Mammary microvascular endothelial cell (primary cell): ENCODE results near the genes PRUNE2, GNA14 and TLE1.

- RAMPAGE, long total RNA, result no peak
Measured at GRCh38 chr9:76608563-76609152, 149.7 kb downstream of the GCNT1 start.

- RAMPAGE, long total RNA, result no peak
Measured at GRCh38 chr9:76621034-76621355, 162.0 kb downstream of the GCNT1 start.

GRCh38 chr9:76643676-76644324 is 184.8 kb downstream of the GCNT1 start:
- RAMPAGE, long total RNA, result no peak

DNA sequence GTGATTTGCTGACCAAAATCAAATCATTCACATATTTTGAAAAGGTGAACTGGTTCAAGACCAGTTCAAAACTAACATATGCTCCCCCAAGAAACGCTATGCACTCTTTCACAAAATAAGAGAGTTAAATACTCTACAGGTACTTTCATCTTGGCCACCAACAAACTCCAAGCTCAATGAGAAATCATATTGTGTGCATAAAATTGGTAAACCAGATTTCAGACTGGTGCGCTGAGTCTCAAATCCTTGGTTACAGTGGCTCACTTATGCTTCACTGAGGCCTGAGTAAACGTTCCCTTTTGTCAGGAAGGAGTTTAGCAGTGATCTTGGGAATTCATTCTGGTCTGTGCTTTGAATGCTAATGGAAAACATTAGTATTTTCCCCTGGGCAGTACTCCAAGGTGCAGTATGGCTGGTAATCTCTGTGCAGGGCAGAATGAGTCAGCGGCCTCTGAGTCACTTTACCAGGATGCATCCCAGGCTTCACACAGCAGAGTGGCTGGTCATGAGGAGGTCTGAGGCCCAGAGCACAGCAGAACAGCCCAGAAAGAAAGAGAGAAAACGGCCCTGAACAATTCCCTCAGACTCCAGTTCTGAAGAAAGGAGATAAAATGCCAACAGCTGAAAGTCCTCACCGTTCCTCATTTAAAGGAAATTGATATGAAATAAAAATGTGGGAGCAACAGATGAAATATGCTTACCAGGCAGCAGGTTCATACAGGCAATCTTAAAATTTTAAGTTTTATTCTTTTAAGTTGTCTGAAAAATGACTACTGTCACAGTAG is 87.7 kb downstream of the PRUNE2 start:
- RAMPAGE, long total RNA, result no peak

DNA sequence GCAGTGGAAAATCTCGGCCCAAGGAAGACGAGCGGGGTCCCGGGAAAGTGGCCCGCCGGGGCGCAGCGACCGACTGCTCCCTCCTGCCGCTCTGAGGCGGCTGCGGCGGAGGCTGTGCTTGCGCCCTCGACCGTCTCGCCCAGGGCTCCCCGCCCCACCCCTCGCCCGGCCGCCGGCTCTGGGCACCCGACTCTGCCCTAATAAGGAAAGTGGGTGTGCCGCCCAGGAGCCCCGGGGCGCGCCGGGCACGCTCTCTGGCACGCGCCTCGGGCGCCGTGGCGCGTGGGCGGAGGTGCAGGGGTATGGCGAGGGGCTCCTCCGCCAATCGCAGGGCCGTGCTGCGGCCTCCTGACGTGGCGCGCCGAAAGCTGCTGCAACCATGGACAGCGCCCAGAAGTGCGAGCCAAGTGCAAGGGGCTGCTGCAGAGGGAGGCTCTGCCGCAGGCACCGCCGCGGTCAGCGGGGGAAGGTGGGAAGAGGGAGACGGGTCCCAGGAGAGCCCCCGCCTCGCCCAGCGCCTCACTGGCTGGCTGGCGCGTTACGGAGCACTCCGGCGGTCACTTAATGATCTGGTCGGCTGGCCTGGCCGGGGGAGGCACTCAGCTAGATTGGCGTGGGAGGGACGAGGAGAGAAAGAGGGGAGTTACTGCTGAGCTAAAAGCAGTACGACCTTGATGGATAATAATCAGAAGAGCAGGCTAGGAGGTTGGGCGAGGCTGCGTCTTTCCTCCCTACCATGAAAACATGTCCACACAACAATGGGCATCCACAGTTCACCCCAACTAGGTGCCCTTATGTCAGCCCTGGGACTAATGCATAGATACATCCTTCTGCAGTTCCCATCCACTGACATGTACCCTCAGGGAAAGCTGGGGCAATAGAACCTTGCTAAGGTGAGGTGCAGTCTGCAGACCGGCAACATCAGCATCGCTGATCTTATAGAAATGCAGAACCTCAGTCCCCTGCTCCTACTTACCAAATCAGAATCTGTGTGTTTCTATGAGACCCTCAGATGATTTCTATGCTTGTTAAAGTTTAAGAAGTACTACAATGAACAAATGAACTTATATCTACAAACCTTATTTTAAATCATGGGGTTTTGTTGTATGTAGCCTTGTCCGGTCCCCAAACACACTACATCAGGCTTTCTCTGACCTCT is at the start of gene PRUNE2:
Gene PRUNE2, minus strand, starts transcription at position 111 of the 1,159 bp plus-strand sequence.
- RAMPAGE, long total RNA, result no peak

DNA sequence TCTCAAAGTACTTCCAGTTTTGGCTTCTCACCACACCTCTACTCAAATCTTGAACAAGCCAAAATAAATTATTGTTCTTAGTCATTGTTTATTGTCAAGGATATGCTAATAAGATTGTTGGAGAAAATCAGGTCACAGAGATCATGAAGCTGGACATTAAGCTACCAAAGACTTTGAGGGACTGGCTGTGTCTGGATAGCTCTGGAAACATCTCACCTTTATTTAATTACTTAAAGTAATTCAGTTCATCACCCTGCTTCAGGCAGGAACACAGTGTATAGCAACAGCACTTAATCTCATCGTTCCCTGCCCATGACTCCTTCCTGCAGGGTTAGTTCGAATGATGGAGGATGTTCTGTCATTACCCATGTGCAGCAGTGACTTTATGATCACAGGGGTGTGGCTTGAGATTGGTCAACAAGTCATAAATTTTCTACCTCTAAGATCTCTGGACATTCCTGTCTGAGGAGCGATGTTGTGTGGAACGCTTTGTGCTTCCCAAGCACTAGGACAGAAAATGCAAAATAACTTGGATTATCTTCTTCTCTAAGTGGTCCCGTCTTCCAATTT is 37.1 kb upstream of the PRUNE2 start:
- RAMPAGE, long total RNA, result no peak

DNA sequence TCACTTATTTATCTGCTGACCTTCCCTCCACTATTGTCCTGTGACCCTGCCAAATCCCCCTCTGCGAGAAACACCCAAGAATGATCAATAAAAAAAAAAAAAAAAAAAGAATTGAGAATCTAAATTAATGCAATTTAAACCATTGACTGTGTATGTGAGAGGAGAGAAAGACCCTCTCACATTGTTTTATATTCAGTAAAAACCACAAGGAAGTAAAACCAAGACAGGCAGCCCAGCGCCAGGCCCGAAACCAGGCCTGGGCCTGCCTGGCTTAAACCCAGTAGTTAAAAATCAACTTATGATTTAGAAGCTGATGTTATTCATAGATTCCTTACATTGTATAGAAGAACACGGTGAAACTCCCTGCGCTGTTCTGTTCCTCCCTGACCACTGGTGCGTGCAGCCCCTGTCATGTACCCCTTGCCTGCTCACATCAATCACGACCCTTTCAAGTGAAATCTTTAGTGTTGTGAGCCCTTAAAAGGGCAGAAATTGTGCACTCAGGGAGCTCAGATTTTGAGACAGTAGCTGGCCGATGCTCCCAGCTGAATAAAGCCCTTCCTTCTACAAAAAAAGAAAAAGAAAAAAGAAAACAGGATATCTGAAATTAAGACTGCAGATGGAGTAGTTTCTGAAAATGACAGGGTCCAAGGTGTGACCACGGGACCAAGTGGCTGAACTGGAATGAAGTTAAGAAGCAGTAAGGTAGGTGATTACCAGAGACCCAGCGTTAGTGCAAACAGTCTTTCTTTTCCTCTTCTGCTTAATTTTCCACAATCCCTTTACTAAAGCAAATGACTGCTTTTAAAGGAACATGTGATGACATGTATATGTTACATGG is 50.5 kb upstream of the PRUNE2 start:
- RAMPAGE, long total RNA, result no peak

GRCh38 chr9:77011863-77012695 is 7.4 kb upstream of the FOXB2 start:
- RAMPAGE, long total RNA, result no peak

- RAMPAGE, long total RNA, result no peak
Measured at GRCh38 chr9:77178536-77178965, 1.2 kb downstream of the VPS13A start.

GRCh38 chr9:77648201-77649157 is at the start of gene GNA14:
TSS of gene GNA14 (minus strand) at chr9:77648322.
- RAMPAGE, long total RNA, result start-site peak on the minus strand at chr9:77648669-77648749, 62 and 46 reads in 2 replicates

- RAMPAGE, long total RNA, result no peak
Measured at GRCh38 chr9:78638446-78638826, 341.5 kb downstream of the PSAT1 start.

DNA sequence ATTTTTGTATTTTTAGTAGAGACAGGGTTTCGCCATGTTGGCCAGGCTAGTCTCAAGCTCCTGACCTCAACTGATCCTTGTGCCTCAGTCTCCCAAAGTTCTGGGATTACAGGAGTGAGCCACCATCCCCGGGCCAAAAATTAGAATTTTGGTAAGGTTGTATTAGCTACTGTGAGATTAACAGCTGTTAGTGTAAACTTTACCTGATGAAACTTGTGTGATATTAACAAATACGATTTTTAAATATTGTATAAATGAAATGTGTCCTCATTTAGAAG is 478.8 kb upstream of the TLE4 start:
- RAMPAGE, long total RNA, result no peak

GRCh38 chr9:79573670-79574118 is 1.9 kb downstream of the TLE4 start:
- RAMPAGE, long total RNA, result no peak

DNA sequence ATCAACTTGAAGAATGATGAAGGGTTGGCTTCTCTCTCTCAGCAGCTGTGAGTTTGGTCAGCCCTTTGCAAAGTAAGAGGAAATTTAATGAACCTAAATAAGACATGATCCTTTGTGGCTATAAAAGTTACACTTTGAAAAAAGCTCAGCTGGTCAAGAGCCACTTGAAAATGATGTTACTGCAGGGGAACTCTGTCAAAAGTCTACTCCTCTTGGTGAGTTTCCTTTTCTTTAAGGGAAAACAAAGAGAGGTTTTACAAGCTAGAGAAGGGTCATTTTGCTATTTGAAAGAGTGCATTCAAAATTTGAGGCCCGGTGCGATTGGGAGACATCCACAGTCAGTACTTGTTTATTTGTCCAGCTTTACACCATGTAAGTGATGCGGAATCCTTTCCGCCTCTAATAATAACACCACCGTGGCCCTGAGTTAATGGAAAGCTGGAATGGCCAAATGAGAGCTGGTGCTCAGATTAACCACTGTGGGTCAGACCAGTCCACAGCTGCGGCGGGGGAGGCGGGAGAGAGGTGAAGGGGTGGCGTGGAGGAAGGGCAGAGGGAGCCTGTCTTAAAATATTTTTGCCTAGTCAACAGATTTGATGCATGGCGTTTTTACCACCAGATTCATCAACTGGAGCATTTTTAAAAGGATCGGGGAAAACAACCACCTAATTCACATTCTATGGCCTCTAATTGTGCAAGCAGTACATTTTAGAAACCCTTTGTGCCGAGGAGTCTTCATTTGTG is 404.0 kb downstream of the TLE4 start:
- RAMPAGE, long total RNA, result no peak

DNA sequence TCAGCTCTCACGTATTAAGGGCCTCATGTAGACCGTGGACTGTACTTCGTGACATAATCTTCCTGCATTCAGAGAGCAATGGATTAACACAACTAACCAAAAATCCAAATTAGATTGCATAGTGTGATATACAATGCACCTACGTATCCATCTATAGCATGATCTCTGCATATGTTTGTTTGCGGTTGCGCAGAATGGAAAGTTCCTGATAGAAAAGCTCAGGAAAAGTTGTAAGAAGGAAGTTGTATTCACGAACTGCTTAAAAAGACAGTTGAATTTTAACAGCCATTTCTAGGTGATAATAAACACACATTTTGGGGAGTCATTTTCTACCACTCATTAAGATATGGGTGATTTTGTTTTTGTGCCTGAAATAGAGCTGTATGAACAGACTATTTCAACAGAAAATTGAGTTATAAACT is 869.0 kb downstream of the TLE4 start:
- RAMPAGE, long total RNA, result no peak

GRCh38 chr9:81306149-81306405 is 383.3 kb downstream of the TLE1 start:
- RAMPAGE, long total RNA, result no peak

GRCh38 chr9:81664666-81665158 is 24.6 kb downstream of the TLE1 start:
- RAMPAGE, long total RNA, result no peak

- RAMPAGE, long total RNA, result no peak
Measured at GRCh38 chr9:81688782-81689687, at the start of gene TLE1. TSS of gene TLE1 (minus strand) at chr9:81689547.

- RAMPAGE, long total RNA, result no peak
Measured at GRCh38 chr9:82098848-82099130, 110.2 kb downstream of the SPATA31D1 start.

DNA sequence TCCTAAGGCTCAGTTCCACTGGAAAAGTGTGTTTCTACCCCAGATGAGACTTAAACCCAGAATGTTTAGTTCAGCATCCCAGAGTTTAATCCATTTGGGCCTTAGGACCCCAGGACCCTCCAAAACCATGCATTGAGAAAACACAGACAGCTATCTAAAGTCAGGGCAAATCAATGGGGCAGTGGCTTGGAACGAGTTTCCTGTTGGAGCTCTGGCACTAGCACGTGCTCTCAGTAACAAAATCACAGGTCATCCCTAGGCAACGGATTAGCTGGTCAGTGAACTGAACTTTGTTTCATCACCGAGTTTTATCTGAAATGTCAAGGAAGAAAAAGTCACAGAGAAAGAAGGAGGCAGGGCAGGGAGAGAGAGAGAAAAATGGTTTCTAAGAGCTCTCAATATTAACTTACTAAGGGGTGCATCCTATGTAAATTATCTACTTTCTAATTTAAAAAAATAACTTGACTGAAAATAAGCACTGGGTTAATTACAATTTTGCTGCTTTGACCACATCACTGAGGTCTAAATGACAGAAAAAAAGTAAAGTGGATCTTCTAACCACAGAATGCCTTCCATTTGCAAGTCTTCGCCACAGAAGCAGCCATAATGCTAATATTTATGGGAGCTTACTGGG is 504.1 kb downstream of the RASEF start:
- RAMPAGE, long total RNA, result no peak